Pulmonary lymph node (tissue), 1 donor: ENCODE measurements around a stretch of chr10.

GRCh38 chr10:102921339-102922388, 3.6 kb downstream of the CNNM2 start:
- PRO-cap = no peak

GRCh38 chr10:103204680-103205310, 11.7 kb upstream of the NT5C2 start:
- PRO-cap = no peak

DNA sequence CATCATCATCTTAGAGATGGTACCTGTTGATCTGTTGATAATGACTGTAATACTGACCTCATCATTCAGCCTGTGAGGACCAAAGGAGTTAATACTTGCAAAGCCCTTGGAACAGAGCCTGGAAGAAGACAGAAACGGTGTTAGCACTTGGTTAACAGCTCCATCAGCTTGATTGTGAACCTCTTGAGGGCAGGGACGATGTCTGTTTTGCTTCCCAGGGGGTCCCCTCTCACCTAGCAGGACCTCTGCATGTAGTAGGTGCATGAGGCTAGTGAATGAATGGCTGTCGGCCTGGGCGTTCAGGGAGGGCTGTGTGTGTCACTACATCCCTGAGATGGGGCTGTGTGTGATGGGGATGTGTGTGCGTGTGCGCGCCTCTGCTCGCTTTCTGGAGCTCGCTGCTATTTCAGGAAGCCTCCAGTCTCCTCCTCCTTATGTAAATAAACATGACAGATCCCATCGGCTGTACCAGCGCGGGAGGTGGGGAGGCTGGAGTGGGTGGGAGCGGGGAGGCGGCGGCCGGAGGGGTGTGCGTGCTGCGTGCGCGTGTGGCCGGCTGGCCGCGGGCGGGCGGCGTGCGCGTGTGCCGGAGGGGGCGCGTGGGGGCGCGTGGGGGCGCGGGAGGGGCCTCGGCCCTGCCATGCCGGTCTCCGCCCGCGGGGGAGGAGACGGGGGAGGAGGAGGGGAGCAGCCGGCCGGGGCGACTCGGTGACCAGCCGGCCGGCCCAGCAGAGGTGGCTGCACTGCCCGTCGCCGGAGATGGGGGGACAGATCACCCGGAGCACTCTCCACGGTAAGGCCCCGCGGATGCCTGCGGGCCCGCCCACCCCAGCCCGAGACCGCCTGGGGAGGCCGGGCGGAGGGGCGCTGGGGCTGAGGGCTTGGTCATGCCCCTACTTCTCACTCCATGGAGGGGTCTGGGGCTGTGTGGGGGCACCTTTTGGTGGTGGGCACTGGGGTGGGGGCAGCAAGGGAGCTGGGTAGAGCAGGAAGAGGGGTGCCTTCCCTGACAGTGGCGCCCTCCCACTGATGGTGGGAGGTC, 61.4 kb downstream of the NEURL1 start:
- PRO-cap = no peak

- PRO-cap = no peak
Measured at GRCh38 chr10:103556235-103556959, 62.9 kb downstream of the NEURL1 start.

- PRO-cap = no peak
Measured at GRCh38 chr10:103557601-103558041, 64.1 kb downstream of the NEURL1 start.

- PRO-cap = no peak
Measured at GRCh38 chr10:103600002-103600598, 106.6 kb downstream of the NEURL1 start.

- PRO-cap = no peak
Measured at GRCh38 chr10:103645007-103645767, 151.7 kb downstream of the NEURL1 start.

GRCh38 chr10:103661290-103662130, 168.0 kb downstream of the NEURL1 start:
- PRO-cap = bidirectional peak, plus-strand start at chr10:103661882, minus-strand start at chr10:103661722

DNA sequence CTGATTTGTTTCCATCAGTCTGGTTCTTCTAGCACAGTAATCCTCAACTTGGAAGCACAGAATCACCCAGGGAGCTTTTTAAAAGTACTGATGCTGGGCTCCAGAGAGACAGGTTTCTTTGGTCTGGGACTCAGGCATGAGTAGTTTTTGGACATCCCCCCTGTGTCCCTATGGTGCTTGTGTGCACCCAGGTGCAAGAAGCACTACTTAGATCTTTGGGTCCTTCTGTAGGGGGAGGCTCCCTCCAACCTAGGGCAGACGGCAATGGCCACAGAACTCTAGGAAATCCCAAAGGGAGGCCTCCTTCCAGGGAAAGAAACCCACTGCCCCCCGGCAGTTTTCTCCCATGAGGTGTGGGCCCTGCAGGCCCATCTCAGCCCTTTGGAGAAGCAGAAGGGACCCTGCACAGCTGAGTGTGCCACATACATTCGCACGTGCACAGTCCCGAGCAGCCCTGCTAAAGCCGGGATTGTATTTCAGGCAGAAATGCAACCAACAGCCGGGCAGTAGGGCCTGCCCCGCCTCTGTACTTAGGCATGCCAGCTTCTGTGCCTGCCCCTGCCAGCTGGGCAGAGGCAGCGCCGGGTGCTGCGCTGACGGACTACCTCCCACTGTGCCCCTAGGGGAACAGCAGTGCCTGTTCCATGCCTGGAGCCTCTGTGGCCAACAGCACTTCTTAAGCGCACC, 170.1 kb downstream of the NEURL1 start:
- PRO-cap = no peak

GRCh38 chr10:103668212-103669447, 175.1 kb downstream of the NEURL1 start:
- PRO-cap = no peak

DNA sequence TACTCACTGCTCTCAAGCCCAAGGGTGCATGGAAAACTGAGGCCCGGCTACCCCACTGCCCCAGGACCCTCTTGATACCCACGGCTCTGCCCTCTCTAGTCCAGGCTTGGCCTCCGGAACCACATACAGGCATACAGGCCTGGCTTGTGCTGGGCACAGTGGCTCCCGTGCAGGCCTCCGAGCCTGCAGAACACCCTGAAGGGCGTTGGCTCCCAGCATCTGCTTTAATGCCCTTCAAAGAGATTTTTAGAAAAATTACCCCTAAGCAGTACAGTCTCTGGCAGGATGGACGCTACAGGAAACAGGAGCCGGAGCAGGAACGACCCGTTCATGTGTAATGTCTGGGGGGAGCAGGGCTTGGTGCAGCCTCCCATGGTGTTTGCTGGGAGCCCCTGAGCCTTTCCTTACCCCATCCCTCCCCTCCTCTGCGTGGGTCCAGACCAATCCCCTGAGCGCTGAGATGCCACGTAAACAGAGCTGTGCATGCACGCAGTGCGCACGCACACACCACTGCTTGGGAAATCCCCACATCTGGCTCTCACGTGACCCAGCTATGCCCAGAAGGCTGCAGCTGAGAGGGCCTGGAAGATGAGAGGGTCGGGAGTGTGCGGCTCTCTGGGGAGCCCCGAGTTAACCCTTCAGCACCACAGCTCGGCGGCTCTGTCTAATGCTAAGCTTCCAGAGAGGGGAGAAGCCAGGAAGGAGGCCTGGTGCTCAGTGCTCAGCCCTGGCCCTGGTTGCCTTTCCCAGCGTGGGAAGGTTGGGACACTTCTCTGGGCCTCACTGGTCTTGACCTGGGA, 177.4 kb downstream of the SH3PXD2A start:
- PRO-cap = bidirectional peak, plus-strand start at position 591 of the sequence, minus-strand start at position 381 of the sequence

- PRO-cap = no peak
Measured at GRCh38 chr10:103715277-103715896, 140.0 kb downstream of the SH3PXD2A start.

DNA sequence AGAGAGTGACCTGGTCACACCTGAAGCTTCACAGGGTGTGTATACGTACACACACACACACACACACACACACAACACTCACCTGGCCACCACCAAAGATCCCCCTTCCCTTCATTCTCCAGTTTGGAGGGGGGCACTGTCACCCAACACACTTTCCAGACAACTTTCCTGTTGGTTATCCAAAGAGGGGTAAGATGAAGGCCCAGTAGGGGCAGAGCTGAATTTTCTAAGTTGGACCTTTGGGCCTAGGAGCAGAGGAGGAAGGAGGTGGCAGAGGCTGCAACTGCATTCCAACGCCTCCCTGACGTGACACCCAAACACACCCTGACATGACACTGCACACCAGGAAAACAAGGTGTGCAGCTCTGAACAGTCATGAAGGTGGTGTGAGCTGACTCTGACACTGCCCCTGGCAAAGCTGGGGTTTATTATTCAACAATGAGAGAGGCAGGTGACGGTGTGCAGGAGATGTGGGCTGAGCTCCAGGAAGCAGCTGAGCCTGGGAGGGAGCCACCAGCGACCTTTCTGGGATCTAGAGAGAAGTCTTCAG, 65.8 kb downstream of the SH3PXD2A start:
- PRO-cap = no peak

GRCh38 chr10:103793302-103793710, 62.1 kb downstream of the SH3PXD2A start:
- PRO-cap = no peak

DNA sequence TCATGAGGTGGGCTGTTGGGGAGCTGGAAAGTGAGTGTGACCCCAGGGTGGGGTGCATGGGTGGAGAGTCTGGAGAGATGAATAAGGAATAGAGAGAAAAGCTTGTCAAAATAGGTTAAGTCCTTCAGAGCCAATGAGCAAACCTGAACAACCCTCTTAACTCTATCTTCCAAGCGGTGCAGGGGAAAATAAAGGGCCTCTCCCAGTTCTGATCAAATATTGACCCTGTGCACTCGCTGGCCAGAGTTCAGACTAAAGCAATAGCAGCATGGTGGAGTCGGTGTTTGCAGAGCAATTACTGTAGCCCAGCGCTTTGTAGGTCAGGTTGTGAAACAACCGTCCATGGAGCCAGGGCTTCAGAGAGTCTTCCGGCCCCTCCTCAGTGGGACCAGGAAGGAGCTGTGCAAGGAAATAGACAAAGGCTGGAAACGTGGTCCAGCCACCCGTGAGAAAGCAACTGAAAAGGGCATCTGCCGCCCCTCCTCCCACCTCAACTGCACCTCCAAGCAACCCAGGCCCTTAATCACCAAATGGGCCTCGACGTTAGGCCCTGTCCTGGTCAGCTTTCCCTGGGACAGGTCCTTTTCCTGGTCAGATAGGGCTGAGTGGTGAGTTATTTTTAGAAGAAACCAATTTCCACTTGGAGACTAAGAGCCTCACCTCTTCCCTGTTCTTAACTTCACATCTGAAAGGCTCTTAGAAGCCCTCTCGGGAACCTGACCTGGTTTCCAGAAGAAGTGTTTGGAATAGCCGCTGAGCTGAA, 61.1 kb downstream of the SH3PXD2A start:
- PRO-cap = no peak

GRCh38 chr10:103811892-103812315, 43.5 kb downstream of the SH3PXD2A start:
- PRO-cap = no peak

- PRO-cap = no peak
Measured at GRCh38 chr10:103849767-103850967, 5.2 kb downstream of the SH3PXD2A start.

DNA sequence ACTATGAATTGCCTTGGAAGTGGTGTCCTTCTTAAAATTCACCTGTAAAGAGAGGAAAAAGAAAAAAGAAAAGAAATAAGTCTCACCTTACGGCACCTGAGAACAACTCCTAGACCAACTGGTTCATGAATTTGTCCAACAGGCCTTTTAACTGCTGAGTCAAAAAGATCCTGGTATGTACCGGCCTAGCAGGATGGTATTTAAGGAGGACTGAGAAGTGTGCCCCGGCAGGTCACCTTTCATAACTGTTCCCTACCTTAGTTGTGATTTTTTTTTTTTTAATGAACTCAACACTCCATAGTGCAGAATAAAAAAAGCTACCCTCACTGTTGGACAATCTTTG, 25.8 kb downstream of the STN1 start:
- PRO-cap = no peak

DNA sequence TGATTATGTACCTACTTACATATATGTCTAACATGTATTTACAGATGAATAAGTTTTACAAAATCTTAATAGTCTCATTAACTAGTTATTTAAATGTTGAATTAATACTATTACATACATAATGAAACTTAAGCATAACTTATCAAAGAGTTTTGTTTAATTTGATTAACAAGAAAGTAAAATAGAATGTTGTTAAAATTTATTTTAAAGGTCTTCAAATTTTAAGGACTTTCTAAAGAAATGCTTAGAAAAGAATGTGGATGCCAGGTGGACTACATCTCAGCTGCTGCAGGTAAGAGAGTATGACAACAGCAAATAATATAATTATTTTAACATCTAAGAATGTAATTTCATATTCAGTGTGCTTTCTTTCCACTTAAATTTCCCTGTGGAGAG, 32.7 kb downstream of the SLK start:
- PRO-cap = no peak

DNA sequence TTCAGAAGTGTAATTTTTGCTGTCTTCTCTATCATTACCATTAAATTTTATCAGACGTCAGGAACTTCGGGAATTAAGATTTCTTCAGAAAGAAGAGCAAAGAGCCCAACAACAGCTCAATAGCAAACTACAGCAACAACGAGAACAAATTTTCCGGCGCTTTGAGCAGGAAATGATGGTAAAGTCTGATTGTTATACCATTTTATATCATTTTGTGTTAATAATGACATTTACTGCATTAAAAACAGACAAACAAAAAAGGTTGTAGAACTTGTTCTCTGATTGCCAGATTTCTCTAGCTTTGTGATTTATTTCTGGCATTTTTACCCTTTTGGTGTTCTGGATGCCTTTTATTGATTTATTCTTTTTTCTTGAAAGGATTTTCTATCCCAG, 38.9 kb downstream of the SLK start:
- PRO-cap = no peak